ENCODE measurements around a stretch of chr21.

DNA sequence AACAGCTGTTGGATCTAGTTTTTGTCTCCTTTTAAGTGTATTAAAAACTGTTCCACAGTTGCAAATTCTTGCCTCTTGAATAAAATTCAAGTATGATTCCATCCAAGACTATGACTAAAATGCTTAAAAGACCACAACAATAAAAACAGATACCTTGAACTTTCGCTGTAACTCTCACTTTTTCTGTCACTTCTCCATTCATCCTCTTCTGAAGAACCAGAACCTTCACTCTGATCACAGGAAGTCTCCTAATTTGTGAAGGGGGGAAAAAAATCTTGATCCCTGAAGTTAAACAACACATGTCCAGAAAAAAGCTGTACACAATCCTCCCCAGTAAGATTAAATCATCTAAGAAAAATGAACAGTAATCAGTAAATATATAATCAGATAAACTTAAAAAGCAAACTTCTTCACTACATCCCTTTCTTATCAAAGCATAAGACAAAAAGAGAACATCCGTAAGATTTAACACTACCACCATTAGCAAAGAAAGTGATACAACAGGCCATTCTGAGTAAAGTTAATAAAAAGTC lies 55.1 kb upstream of the PSMG1 start:
- PRO-cap: no peak

DNA sequence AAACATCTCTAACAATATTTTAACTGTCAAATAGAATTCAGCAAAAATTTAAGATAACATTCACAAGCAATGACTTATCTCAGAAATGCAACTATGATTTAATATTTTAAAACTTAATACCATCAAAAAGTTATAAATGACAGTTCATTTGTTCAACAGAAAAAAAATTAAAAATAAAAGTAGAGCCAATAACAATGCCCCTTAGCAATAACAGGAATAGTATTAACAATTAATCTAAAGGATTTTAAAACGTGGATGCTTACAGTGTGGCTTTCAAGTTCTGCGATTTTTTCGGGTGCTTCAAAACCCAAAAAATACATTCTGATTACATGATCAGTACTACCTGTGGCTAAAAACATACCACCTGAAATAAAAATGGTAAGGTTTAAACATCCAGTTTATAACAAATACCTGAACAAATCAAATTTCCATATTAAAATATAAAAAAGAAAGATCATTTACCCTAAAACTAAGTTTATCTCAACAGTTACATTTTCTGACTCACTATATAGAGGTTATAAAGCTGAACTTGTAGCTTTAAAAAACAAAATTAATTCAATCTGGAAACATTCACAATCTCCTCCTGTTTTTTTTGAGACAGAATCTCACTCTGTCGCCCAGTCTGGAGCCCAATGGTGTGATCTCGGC lies 36.3 kb downstream of the BRWD1 start:
- PRO-cap: no peak

- PRO-cap: no peak
These were observed 3.2 kb downstream of the HMGN1 start for GRCh38 chr21:39345400-39346351.

DNA sequence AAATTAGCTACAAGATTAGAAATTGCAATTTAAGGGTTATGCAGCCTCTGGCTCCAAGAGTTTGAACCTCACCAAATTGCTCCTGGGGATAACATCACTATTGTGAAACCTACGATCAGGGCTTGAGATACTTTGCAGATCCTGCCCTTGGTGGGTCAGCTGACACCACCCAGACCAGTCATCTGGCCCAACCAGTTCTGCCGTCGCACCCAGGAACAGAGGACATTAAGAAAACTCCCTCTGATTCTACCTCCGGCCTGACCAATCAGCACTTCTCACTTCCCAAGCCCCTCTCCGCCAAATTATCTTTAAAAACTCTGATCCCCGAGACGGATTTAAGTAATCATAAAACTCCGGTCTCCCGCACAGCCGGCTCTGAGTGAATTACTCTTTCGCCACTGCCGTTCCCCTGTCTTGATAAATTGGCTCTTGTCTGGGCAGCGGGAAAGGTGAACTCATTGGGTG lies 32.9 kb upstream of the B3GALT5 start:
- PRO-cap: no peak

- PRO-cap: no peak
These were observed 29.1 kb downstream of the B3GALT5 start for GRCh38 chr21:39641881-39642243.

DNA sequence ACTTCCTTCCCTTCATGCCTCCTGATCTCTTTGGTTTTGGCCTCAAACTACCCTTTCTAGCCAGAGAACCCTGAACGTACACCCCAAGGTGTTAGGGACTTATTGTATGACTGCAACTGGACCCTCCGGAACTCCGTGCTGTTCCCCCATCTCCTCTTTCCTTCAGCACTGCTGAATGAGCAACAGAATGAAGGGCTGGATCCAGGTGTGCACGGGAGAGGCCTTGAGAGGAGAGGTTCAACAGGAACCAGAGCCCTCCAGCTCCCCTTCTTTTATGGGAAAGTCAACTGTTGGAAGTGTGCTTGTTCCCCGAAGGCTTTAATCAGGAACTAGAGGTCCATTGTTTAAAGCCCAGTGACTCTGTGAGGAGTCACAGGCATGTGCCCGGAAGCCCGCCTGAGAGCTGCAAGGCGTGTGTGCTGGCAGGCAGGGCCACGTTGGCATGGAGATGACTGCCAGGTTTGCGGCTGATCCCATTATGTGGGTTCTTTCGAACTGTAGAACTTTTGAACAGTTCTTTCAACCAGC lies 3.2 kb downstream of the BACE2 start:
- PRO-cap: unidirectional peak, minus-strand start at position 320 of the sequence

- PRO-cap: no peak
These were observed 35.5 kb downstream of the BACE2 start for GRCh38 chr21:41203126-41204174.

- PRO-cap: no peak
These were observed 73.2 kb upstream of the FAM3B start for GRCh38 chr21:41243224-41243893.

DNA sequence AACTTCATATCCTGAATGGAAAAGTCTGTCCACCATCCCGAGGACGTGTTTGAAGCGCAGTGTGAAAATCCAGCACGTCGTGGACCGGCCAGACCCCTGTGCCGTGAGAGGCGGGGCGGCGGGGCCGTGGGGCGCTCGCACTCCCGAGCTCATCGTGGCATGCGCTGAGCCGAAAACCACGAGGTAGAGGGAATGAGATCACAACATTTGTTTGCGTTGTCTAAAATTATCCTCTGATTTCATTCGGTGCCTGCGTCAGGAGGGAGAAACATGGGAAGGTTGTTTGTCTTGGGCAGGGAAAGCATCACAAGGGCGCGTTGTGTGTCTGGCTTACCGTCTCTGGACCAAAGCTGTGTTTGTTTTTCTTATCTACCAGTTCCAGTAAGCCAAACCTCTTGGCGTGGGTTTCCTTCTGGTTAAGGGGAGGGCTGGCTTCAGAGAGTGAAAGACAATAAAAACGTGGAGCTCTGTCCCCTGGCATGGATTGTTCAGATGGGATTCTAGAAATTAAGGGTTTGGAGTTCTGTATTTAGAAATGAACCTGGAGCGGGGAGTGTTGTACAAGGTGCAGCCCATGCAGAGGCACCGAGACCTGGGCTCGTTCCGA lies 69.0 kb upstream of the FAM3B start:
- PRO-cap: bidirectional peak, plus-strand start at position 295 of the sequence, minus-strand start at position 156 of the sequence

- PRO-cap: no peak
These were observed 59.5 kb upstream of the FAM3B start for GRCh38 chr21:41257114-41257401.

DNA sequence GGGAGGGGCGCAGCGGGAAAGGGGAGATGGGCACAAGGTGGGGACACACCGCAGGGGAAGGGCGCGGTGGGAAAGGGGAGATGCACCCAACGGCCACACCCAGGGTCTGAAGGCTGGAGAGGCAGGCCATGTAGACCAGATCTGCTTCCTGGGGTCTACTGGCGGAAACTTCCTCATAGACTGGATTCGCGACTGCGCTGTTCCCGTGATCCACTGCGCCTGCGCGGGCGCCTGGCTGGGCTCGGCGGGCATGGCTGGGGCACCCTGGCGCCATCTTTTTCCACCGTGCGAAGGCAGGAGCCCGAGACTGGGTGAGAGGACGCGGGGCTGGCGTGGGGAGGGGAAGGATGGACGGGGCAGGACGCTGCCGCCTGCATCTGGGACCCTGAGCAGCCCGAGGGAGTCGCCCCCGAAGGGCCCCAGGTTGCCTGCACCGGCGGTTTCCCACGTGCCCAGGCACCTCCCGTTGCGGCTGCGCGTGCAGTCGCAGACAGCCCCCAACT lies 12.6 kb upstream of the FAM3B start:
- PRO-cap: no peak

DNA sequence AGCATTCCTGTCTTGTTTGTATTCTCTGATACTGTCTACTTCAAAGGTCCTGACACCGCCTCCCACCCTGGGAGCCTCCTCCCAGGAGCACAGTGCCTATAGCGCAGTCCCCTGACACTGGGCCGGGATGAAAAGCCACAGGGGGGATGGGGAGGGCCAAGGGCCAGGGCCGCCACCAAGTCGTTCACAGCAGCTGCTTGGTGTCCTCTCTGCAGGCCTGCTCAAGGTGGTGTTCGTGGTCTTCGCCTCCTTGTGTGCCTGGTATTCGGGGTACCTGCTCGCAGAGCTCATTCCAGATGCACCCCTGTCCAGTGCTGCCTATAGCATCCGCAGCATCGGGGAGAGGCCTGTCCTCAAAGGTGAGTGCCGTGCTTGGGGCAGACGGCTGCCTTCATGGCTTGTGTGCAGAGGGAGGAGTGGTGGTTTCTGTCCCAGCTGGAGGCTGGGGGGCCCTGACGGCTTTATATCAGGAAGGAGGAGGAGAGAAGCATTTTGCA lies 6.2 kb downstream of the FAM3B start:
- PRO-cap: no peak

DNA sequence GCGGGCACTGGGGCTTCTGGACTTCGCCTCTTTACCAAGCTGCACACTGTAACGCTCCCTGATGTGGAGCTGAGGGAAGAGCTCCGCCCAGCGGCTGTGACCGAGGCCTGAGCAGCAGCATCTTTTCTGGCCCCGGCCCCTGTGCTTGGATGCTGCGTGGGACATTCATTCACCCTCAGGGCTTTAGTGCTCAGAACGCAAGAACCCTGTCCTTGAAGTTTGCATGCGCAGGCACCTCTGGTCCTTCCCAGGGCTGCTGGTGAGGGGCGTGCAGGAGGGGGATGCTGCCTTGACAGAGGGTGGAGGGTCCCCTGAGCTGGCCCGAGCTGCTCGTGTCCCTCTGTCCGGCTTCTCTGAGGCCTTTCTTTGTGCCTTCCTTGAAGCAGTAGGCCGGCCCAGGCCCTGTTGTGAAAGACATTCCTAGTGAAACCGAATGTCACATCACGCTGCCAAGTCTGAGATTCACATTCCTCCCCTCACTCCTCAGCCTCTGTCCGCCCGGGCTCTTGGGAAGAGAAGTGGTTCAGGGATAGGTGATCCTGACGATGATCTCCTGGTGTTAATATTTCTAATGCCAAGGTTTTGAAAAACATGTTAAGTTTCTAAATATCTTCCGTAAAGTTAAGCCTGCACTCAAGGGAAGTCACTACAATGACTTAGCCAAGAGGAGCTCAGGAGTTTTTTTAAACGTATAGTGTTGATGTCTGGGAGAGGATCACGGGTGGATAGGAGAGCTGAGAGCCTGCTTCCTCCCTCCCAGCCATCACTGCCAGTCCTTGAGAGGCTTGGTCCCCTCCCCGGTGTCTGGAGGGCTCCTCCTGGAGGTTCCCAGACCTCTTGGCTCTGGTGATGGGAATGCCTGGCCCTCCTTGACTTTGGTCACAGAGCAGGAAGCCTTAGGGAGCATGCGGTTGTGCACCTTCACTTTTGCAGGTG lies 1.2 kb upstream of the MX2 start:
- PRO-cap: bidirectional peak, plus-strand start at position 452 of the sequence, minus-strand start at position 355 of the sequence

DNA sequence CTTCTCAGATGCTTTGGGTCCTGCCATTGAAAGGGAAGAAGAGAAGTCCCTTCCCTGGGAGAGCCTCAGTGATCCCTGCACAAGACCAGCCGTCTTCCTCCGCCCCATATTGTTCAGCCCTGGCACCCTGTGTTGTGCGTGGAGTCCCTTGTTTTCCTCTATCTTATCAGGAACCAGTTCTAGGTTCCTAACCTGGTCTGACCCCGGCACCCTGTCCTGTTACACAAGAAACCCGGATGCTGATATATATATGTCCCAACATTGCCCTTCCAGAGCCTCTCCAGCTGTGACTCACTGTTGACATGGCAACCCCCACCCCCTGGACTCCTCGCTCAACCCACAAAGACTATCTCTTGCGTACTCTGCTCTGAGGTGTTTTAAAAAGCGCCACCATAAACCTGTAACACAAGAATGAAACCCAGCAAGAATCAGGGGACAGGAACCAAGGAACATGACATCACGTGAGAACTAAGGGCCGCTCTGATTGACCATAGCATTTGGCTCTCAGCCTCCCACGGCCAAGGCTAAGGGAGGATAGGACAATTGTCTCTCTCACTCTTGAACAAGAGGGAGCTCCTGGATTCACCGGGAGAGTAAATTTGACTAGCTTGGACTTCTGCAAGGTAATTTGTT lies 4.9 kb downstream of the MX2 start:
- PRO-cap: no peak

DNA sequence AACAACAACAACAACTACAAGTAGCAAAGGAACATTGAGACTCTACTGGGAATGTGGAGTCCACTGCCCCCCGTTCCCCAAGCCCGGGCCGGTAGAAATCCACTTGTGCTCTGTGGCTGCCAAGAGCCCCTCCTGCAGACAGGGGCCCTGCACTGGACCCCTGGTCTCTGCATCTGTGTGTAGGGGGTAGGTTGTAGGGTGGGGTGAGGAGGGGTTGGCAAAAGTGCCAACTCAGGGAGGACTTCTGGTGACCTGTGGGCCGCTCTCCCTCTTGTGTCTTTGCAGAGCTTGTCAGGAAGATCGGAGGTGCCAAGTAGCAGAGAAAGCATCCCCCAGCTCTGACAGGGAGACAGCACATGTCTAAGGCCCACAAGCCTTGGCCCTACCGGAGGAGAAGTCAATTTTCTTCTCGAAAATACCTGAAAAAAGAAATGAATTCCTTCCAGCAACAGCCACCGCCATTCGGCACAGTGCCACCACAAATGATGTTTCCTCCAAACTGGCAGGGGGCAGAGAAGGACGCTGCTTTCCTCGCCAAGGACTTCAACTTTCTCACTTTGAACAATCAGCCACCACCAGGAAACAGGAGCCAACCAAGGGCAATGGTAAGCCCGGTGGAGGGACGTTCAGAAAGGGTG lies 14.8 kb downstream of the MX2 start:
- PRO-cap: no peak

DNA sequence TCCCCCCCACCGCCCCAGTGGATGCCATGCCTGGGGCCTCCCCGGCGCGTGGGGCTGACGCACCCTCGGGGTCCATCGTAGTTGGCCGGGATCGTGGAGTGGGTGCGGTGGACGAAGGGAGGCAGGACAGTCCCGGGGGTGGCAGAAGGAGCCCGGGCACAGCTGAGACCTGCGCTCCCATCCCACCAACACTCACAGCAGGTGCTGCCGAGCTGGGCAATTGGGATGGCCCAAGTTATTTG lies 726 bp downstream of the MX1 start:
- PRO-cap: no peak

- PRO-cap: no peak
These were observed 3.1 kb downstream of the TMPRSS2 start for GRCh38 chr21:41504821-41505310.

- PRO-cap: bidirectional peak, plus-strand start at chr21:41510728, minus-strand start at chr21:41510632
These were observed 2.6 kb upstream of the TMPRSS2 start for GRCh38 chr21:41510398-41511170.

DNA sequence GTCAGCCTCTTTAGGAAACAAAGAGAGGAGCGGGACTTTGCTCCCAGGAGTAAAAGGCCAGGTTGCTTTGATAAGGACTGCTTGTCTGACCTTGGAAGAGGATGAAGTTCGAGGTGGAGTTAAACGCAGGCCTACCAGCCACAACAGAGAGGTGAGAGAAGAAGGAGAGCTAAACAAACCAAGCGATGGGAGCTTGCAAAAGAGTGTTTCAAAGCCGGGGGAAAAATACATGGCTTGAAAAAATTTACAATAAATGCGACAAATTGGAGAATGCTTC lies 50.0 kb upstream of the TMPRSS2 start:
- PRO-cap: no peak

GRCh38 chr21:41566502-41567208 lies 58.7 kb upstream of the TMPRSS2 start:
- PRO-cap: bidirectional peak, plus-strand start at chr21:41567002, minus-strand start at chr21:41566777